ENCODE measurements around a stretch of chr18.

DNA sequence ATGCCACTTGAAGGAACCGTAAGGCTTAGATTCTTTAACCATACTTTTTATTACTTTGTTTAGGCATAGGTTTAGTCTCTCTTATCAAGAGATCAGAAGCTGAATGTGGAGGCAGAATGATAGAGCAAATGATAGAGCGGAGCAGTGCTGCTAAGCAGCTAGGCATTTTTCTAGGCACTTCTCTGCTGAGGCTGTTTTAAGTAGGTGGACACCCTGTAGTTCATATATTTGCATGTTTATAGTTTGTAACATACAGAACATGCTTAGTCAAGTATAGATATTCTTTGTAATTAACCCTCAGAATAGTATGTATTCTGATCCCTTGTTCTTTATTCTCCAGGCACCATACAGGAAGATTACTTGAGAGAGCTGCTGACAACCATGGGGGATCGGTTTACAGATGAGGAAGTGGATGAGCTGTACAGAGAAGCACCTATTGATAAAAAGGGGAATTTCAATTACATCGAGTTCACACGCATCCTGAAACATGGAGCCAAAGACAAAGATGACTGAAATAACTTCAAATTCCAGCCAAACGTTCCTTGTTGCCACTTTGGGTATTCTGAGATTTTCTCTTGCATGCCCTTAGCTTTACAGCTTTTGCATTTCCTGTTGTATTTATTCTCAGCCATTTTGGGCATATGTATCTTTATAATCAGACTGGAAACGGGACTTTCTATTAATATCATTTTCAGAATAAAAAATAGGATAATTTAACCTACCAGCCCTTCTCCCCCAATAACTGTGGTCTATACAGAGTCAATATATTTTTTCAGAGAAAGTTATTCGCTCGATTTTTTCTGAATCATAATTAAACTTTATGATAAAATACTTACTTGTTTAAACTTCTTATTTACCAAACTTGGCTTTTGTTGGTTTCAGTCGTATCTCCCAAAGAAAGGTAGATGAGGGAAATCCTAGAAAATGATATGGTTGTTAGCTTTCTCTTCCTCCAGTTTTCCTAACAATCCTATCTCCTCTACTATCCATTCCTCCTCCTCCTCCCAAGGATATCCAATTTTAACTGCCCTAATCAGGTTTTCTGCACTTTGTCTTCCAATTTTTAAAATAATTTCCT is 6.2 kb upstream of the MYL12B start:
- RAMPAGE, long total RNA = no peak
- RRBS = no CpG with 5 or more reads among the region's 10 CpGs

GRCh38 chr18:3256511-3257111 is 5.3 kb upstream of the MYL12B start:
- RAMPAGE, long total RNA = no peak
- RRBS = no CpG with 5 or more reads among the region's 3 CpGs

DNA sequence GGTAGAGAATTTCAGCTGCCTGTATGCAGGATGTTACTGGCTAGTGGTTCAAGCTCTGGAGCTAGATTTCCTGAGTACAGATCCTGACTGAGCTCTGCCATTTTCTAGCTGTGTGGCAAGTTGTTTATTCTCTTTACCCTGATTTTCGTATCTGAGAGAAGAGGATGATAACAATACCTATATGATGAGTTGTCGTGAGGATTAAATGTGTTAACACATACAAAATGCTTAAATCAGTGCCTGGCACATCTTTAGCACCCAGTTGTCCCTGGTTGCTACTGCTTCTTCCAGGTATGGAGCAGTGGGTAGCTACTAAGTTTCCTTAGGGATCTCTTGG is 1.8 kb downstream of the MYL12B start:
- RAMPAGE, long total RNA = no peak
- RRBS = no CpG with 5 or more reads among the region's 2 CpGs

DNA sequence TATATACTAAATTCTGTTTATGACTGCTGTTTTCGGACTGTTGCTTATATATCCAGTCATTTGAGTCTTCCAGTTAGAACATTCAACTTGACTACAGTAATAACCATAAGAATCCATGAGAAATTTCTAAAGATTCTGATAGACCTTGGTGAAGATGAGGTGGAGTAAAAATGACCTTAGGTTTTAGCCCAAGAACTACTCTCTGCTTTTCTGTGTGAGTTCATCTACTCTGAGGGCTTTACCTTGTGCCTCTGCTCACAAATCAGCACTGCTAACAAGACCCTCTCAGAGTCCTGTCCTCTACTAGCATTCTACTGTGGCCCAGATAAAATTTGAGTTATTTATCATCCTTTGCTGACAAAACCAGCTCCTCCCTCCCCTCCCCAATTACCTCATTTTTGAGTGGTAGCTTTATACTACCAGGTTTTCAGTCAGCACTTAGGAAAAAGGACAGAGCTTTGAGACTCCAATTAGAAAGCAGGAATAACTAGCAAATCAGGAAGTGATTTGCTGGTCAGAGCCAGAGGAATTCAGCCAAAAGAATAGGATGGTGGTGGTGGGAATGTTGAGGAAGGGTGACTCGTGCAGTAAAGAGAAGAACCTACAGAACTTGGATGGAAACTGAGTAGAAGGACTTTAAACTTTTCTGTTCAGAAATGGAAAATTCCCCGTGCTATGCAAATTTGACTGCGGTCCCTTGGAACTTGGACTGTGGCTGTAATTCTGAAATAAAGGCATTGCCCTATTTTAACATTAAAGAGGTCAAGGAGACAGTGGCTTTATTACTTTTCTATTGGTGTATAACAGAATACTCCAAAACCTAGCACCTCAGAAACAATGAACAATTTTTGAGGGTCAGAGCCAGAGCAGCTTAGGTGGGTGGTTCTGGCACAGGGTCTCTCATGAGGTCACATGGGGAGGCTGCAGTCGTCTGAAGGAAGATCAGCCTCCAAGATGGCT is 3.6 kb downstream of the MYL12B start:
- RAMPAGE, long total RNA = no peak
- RRBS = no CpG with 5 or more reads among the region's 5 CpGs

DNA sequence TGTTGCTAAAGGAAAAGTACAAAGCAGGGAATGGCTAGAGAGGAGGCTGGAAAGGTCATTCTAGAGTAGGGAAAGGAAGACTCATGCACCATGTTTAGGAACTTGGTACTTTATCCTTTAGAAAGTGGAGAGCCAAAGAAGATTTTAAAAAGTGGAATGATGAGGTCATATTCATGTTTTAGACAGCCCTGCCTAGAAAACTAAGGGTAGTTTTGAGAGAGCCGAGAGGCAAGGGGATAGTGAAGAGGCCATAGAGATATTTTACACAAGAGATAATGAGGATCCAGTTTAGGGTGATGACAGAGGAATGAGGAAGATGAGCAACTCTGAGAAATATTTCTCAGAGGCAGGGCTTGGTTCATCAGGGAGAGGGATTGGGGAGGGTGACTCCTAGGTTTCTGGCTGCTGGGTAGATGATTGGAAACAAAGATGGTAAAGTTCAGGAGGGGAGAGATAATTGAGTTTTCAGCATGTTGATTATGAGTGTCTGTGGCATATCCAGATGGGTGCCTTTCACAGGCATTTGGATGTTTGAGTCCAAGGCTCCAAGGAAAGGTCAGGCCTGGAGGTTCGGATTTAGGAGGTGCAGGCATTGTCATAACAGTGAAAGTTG is 7.3 kb downstream of the MYL12B start:
- RAMPAGE, long total RNA = no peak
- RRBS = no CpG with 5 or more reads among the region's 2 CpGs

- RAMPAGE, long total RNA = no peak
- RRBS = no CpG with 5 or more reads among the region's 4 CpGs
These were observed 14.2 kb downstream of the MYL12B start for GRCh38 chr18:3275966-3276760.

GRCh38 chr18:3350434-3350862 is 88.5 kb downstream of the MYL12B start:
- RAMPAGE, long total RNA = no peak
- RRBS = no CpG with 5 or more reads among the region's 5 CpGs

GRCh38 chr18:3389047-3389313 is 61.0 kb upstream of the TGIF1 start:
- RAMPAGE, long total RNA = no peak
- RRBS = no CpG with 5 or more reads among the region's 2 CpGs

DNA sequence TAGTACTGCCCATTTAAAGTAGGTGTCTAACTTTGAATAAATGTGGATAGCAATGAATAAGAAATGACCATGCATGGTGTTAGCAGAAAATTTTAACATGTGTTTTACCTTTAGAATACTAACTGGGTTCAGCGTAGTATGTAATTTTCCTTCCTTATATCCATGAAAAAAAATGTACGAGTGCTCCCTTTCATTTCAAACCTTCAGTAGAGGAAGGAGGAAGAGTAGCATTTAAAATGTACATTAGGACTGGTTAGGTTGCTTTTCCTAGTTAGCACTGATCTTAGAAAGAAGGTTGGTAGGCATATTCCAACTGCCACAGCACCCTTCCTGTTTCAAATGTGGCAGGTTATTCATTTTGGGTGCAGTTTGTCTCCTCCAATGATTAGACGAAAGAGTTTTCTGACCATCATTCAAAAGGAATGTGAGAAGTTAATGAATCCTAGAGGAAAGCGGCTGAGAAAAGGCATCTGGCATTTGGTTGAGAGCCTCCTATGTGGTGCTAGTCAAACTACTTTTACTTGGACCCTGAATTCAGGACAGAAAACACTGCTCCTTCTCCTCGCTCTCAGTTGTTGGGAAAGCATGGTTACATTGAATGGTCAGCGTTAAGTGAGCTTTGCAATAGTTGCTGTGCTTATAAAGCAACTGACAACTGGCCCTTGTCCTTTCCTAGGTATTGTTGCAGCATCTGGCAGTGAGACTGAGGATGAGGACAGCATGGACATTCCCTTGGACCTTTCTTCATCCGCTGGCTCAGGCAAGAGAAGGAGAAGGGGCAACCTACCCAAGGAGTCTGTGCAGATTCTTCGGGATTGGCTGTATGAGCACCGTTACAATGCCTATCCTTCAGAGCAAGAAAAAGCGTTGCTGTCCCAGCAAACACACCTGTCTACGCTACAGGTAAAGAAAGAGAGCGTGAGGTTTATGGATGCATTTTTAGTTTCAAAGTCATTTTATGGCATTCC is 6.0 kb downstream of the TGIF1 start:
- RAMPAGE, long total RNA = no peak
- RRBS = no CpG with 5 or more reads among the region's 12 CpGs

DNA sequence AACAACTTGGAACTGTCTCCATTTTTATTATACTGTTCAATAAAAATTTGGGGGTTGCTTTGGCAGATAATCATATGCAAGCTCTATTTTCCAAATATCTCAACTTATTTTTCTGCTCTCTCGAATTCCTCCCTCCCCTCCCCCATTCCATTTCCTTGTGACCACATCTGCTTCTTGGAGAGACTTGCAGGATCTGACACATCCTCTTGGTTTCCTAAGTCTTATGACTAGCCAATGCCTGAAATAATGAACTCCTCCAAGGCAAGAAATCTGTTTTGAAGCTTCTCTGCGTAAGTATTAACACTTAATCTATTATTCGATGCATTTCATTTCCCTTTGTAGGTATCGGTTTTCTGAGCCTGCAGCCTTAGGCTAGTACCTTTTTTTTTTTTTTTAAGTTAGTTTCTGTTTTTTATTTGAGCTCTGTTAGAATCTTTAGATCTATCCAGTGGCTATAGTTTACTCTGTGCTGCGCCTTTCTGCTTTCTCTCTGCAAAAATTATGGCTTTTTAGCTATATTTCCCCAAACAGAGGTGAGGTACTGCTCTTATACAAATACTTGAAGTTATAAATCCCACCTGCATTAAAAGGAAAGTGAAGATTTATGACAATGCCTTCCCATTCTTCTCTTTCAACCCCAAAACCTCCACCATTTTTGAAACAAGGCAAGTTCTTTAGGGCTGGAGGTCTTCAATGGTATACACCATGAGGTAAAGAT is 16.3 kb downstream of the TGIF1 start:
- RAMPAGE, long total RNA = no peak
- RRBS = no CpG with 5 or more reads among the region's 5 CpGs

- RAMPAGE, long total RNA = no peak
- RRBS = no CpG with 5 or more reads among the region's 9 CpGs
These were observed 104.2 kb downstream of the TGIF1 start for GRCh38 chr18:3553932-3554746.

DNA sequence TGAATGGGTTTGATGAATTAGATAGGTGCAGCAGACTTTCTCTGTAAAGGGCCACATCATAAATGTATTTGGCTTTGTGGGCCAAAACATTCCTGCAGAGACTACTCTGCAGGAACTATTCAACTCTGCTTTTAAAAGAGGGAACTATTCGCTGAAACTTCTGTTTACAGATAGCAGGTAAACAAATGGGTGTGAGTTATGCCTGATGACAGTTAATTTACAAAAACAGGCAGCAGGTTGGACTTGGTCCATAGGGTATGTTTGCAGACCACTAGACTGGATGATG is 273.0 kb downstream of the TGIF1 start:
- RAMPAGE, long total RNA = no peak
- RRBS = no CpG with 5 or more reads among the region's 1 CpG

- RAMPAGE, long total RNA = no peak
- RRBS = no CpG with 5 or more reads among the region's 1 CpG
These were observed 345.0 kb downstream of the TGIF1 start for GRCh38 chr18:3795017-3795311.

GRCh38 chr18:3870770-3871405 is 420.9 kb downstream of the TGIF1 start:
- RAMPAGE, long total RNA = no peak
- RRBS = no CpG with 5 or more reads among the region's 5 CpGs

GRCh38 chr18:5197431-5197805 is 361 bp upstream of the AKAIN1 start:
- RAMPAGE, long total RNA = no peak
- RRBS = no CpG with 5 or more reads among the region's 16 CpGs

DNA sequence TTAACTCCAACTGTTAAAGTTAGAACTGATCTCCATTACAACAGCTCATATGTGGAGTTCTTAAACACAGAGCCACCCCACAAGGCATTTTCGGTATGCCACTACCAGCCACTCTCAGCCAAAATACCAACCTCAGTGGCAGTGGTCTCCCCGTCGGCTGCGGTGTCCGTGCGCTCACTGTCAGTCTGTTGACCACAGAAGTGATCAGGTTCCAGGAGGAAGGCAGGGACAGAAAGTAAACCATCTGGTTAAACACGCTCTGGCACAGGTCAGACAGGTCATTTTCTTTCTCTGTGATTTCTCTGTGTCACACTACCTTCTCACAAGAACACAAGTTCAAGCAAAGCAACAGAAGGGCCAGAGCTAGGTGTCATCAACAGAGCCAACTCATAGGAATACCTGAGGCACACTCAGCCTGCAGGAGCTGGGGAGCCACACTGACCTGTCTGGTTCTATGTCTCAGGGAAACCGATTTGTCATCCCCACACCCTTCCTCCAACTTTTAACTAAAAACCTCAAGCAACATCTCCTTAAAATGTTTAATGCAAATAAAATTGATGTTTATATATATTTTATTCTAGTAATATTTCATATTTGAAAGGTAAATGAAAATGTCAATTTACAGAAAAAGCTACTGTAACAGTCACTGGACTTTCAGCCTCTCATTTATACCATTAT is 115.0 kb upstream of the ZBTB14 start:
- RAMPAGE, long total RNA = no peak
- RRBS = no CpG with 5 or more reads among the region's 8 CpGs

DNA sequence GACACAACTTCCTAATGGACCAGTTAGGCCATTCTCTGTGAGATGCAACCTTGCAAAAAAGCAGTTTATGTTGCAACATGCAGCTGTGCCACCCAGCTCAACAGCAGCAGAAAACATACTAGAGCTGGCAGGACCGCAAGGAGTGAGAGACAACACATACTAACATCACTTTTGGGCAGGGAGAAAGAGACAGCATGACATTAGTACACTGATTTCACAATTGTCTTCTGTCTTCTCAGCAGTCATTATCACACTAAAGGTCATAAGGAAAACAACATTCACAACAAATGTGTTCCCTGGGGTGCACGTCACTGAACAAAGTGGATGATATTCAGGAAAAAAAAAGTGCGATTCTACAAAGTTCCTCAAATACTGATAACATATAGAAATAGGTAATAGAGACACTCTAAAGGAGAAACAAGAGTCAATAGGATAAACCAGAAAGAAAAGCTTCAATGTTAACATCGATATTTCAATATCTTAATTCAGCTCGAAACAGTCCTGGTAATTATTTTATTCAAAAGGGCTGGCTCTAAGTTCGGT is 122.8 kb downstream of the EPB41L3 start:
- RAMPAGE, long total RNA = no peak
- RRBS = no CpG with 5 or more reads among the region's 6 CpGs

DNA sequence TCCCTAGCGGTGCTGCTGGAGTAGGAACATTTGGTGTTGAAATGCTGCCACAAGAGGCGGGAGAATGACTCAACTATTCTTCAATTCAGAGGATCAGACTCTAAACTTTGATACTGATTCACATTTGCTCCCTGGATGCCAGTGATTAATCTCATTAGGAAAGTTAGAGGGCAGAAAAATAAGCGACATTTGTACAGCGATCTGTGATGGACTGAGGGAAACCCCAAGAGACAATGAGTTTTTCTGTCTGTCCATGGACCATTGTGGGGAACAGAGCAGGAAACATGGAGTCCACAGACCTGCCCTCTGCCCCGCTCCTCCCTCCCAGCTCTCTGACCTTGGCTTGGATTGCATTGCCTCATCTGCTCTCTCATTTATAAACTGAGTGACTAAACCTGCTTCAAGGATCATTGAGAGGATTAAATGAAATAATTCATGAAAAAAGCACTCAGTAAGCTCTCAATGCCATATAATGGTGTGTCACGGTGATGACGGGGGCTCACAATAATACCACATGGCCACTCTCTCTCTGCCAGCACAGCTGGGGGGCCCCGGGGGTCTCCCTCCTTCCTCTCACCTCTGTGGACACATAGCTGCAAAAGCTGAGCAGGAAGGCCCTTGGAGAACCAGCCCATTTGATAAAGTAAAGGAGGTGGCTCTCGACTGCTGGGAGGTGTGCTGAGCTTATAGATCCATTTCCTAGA is 12.8 kb upstream of the EPB41L3 start:
- RAMPAGE, long total RNA = no peak
- RRBS = no CpG with 5 or more reads among the region's 9 CpGs

GRCh38 chr18:5967019-5967631 is 71.8 kb upstream of the TMEM200C start:
- RAMPAGE, long total RNA = no peak
- RRBS = no CpG with 5 or more reads among the region's 10 CpGs

GRCh38 chr18:6052261-6052651 is 156.9 kb upstream of the TMEM200C start:
- RAMPAGE, long total RNA = no peak
- RRBS = no CpG with 5 or more reads among the region's 2 CpGs

Measured in hepatocyte (in vitro differentiated cells and primary cell).